Transverse colon (tissue), 4 donors: ENCODE measurements around the genes ATP11B and MCCC1.

GRCh38 chr3:178859849-178860639 is 211.6 kb downstream of the ZMAT3 start:
- PRO-cap = no peak
- RAMPAGE, long total RNA, 4 experiments = no peak in any of the 4 experiments

GRCh38 chr3:179017179-179017751 is 54.3 kb downstream of the ZMAT3 start:
- PRO-cap = unidirectional peak, plus-strand start at chr3:179017510
- RAMPAGE, long total RNA, 4 experiments = no peak in any of the 4 experiments

GRCh38 chr3:179033220-179033447 is 38.5 kb downstream of the ZMAT3 start:
- PRO-cap = no peak
- RAMPAGE, long total RNA, 4 experiments = no peak in any of the 4 experiments

GRCh38 chr3:179259735-179260483 is 9.0 kb upstream of the KCNMB3 start:
- PRO-cap = no peak
- RAMPAGE, long total RNA, 4 experiments = start-site peak on the minus strand in 1 of 4 experiments, at chr3:179260009-179260066 at its widest, 6 reads per replicate

DNA sequence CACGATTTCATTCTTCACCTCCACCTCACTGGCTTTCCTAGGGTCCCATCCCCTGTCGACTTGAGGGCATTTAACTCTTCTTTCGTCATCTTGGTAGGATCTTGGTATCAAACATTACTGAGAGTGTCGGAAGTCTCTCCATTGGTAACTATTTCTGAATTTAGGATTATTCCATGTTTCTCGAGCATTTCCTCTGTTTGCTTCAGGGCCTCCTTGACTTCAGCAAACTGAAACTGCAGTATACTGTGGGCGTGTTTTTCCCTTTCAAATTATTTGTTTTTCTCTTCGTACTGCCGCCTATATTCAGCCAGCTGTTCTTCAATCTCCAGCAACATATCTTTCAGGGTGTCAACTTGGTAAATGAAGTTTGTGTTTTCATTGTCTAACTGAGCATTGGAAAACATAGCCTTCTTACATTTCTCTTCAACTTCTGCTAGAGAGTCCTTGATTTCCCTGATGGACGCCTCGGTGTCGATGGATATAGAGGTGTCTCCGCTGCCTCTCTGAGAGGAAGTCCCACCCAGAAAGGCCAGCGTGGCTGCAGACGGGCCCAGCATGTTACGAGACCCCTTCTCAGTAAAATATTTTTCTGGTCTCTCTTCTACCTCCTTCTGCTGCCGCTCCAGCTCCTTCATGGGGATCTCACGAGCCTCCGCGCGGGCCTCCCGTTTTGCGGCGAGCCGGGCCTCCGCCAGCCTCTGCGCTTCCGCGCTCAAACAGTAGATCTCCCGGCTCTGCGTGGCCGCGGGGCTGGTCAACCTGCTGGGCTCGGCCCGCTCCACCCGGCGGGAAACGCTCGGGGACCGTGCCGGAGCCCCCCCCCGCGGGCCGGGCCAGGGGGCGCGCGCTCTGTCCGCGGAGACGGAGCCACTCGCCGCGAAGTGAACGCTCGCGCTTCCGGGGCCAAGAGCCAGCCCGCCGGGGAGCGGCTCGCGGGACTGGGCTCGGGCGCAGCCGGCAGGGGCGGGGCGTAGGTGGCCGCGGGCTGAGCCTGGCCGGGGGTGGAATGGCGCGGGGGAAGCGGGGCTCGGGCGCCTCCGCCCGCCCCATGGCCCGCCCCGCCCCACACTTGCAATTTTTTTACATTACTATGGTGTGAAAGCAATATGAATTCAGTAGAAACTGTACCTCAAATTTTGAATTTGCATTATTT is 10.0 kb upstream of the KCNMB3 start:
- PRO-cap = unidirectional peak, minus-strand start at position 883 of the sequence; unidirectional peak, minus-strand start at position 912 of the sequence; unidirectional peak, minus-strand start at position 940 of the sequence
- RAMPAGE, long total RNA, 4 experiments = start-site peak on the minus strand in 1 of 4 experiments, centred at position 575 of the sequence, 26 reads per replicate

- PRO-cap = no peak
- RAMPAGE, long total RNA, 4 experiments = no peak in any of the 4 experiments
Measured at GRCh38 chr3:179266811-179267372, 16.0 kb upstream of the KCNMB3 start.

DNA sequence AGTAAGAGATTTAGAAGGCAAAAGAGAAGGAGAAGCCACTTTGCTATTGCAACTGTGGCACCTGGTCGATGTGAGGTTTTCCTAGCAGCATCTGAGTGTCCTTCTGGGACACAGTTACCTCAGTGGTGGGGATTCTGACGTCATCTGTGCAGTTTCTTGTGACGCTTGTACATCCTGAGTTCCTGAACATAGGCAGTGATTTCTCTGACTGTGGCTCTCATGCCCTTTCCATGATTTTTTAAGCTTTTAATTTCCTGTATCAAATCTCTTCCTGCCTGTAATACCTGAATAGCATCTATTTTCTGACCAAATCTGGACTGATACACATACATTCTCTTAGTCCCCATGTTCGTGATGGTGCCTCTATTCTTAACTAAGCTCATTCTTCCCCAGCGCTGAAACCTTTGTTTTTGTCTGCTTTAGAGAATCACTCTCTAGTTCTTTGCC is 9.0 kb downstream of the USP13 start:
- PRO-cap = no peak
- RAMPAGE, long total RNA, 4 experiments = no peak in any of the 4 experiments

GRCh38 chr3:179681503-179681780 is 28.6 kb downstream of the USP13 start:
- PRO-cap = no peak
- RAMPAGE, long total RNA, 4 experiments = no peak in any of the 4 experiments

GRCh38 chr3:179713366-179714328 is 60.8 kb downstream of the USP13 start:
- PRO-cap = no peak
- RAMPAGE, long total RNA, 4 experiments = no peak in any of the 4 experiments

- PRO-cap = no peak
- RAMPAGE, long total RNA, 4 experiments = no peak in any of the 4 experiments
Measured at GRCh38 chr3:179926156-179926758, 110.5 kb downstream of the PEX5L start.

DNA sequence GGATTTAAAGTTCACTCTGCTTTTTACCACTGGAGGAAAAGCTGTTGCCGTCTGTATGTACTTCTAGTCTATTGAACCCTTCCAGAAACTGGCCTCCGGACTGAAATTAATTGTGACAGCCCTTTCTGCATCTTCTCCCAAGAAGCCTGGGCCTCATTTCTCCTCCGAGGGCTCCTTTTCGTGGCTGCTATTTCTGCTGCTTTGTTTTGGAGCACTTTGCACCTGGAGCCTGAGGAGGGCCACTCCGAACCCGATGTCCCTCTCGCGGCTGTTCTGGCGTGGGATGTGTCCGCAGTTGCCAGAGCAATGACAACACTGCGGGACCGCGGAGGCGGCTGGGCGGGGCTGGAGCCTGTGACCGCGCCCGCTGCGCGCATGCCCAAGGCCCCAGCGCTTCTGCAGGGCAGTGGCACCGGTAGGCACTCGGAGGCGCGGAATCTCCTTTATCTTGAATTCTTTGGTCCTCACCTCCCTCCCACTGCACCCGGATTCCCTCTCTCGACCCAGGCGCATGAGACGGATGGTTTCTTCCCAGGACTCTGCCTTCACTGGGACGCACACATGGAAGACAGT is 94.6 kb downstream of the PEX5L start:
- PRO-cap = no peak
- RAMPAGE, long total RNA, 4 experiments = no peak in any of the 4 experiments

- PRO-cap = no peak
- RAMPAGE, long total RNA, 4 experiments = no peak in any of the 4 experiments
Measured at GRCh38 chr3:181718597-181718880, 6.8 kb downstream of the SOX2 start.

GRCh38 chr3:181952006-181952643 is 240.4 kb downstream of the SOX2 start:
- PRO-cap = no peak
- RAMPAGE, long total RNA, 4 experiments = no peak in any of the 4 experiments

GRCh38 chr3:182682123-182682496 is 111.2 kb upstream of the ATP11B start:
- PRO-cap = unidirectional peak, plus-strand start at chr3:182682304
- RAMPAGE, long total RNA, 4 experiments = no peak in any of the 4 experiments

DNA sequence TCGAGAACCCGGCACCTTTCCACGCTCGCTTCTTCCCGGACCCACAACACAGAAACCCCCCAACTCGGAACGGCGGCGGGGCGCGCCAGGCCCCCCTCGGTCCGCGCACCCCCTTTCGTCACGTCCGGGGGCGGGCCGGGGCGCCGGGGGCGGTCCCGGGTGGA is 146 bp upstream of the ATP11B start:
- PRO-cap = bidirectional peak, plus-strand start outside the sequence, minus-strand start at position 117 of the sequence
- RAMPAGE, long total RNA, 4 experiments = no peak in any of the 4 experiments

DNA sequence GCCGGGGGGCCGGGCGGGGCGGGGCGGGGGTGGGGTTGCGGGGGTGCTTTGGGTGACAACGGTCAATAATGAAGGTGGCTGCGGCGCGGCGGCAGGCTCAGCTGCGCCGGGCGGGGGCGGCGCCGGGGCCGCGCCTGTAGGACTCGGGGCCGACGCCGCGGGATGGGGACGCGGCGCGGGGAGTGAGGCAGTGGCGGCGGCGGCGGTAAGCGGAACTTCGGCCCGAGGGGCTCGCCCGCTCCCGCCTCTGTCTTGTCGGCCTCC is at the start of gene ATP11B:
ATP11B (plus strand) TSS at position 65 of the 264 bp plus-strand sequence.
- PRO-cap = bidirectional peak, plus-strand start at position 100 of the sequence, minus-strand start outside the sequence
- RAMPAGE, long total RNA, 4 experiments = start-site peak on the plus strand in 2 of 4 experiments, centred at position 175 of the sequence, 25 to 41 reads per replicate

DNA sequence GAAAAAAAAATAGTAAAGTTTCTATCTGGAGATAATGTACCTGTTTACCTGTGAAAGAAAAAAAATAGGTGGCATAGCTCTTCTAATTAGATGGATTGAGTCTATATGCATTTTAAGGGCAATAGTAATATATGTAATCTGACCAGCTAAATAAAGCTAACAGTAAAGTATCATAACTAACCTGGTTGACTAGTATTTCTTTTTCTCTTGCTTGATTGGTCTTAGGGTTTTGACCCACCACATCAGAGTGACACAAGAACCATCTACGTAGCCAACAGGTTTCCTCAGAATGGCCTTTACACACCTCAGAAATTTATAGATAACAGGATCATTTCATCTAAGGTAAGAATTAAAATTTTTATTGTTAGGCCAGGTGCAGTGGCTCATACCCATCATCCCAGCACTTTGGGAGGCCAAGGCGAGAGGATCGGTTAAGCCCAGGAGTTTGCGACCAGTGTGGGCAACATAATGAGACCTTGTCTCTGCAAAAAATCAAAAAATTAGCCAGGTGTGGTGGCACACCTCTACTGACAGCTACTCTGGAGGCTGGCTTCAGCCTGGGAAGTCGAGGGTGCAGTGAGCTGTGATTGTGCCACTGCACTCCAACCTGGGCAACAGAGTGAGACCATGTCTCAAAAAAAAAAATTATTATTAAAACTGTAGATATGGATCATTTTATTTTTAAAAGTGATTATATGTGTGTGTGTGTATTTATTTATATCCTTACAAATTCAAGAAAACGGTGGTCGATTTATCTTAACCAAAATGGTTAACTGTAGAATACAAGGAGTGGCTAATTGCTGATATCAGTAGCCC is 26.9 kb downstream of the ATP11B start:
- PRO-cap = no peak
- RAMPAGE, long total RNA, 4 experiments = no peak in any of the 4 experiments

- PRO-cap = no peak
- RAMPAGE, long total RNA, 4 experiments = no peak in any of the 4 experiments
Measured at GRCh38 chr3:182865131-182865901, 72.0 kb downstream of the ATP11B start.

DNA sequence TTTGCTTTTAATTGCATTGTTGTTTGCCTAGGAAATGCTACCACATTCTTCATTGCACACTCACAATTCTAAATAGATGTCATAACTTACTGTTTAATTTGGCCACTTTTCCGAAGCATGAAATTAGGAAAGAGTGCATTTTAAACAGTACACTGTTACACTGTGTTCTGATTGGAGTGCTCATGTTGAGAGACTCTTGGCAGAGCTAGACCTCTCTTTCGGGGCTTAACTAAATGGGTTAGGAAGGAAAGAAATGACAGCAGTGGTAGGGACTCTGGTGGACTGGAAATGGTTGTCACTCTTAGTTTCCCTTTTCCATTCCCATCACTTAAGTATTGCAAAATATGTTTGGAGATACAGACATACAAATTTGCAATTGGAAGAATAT is 90.4 kb downstream of the DCUN1D1 start:
- PRO-cap = no peak
- RAMPAGE, long total RNA, 4 experiments = no peak in any of the 4 experiments

GRCh38 chr3:183098376-183099635 is at the start of gene MCCC1:
Gene MCCC1, minus strand, starts transcription at chr3:183099496.
- PRO-cap = bidirectional peak, plus-strand start at chr3:183099733, minus-strand start at chr3:183099471
- RAMPAGE, long total RNA, 4 experiments = start-site peak on the minus strand in 4 of 4 experiments, at chr3:183099445-183099530 at its widest, 27 to 581 reads per replicate